Adrenal gland (tissue), 7 donors: ENCODE results near the genes UQCRFS1, ANKRD27 and NUDT19.

DNA sequence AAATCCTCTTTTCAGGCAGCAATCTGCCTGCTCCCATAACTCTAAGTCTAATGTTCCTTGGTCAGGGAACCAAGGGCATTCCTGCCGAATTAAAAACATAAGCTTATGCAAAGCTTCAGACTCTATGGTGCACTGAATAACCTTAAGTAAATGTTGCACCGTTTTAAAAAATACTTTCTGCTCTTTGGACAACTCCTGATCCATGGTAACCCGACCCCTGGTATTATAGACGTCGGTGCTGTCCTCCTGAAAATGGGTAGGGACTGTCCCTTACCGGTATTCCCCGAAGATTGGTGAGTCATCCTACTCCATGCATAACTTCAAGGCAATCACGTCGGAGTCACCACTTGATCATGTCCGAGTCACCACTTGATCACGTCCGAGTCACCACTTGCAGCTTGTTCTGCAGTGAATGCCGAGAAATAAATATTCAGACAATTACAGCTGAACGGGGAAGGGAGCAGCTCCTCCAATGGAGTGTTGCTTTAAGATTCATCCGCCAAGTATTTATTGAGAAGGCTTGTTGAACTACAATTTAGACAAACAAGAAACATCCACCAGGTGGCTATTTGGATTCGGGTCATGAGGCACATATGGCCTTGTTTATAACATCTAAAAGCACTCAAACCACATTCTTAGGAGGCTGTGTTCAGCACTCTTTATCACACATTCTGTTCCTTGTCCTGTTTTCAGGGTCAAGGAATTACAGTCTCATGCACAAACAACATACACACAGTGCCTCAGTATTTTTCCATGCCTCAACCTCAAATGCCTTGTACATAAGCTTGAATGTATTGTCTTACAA, 43.0 kb downstream of the ZNF726 start:
- PRO-cap, 3 experiments = no peak in any of the 3 experiments
- RAMPAGE, long total RNA, 4 experiments = no peak in any of the 4 experiments
- RRBS = no CpG with 5 or more reads among the region's 16 CpGs

DNA sequence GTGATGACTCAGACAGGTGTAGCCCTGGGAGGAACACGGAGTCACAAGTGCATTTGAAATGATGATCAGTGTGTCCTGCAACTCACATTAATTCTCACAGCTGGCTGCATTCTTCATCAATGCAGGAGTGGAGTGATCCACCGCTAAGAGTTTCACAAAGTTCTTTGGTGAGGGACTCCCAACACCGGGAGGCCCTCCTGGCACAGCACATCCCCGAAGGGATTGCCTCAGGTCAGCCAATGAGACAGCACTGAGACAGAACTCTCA, 82.7 kb upstream of the ZNF254 start:
- PRO-cap, 3 experiments = peak in 3 of 3 experiments; most common minus-strand start position 148 of the sequence (in 2)
- RAMPAGE, long total RNA, 4 experiments = no peak in any of the 4 experiments
- RRBS = no CpG with 5 or more reads among the region's 4 CpGs

DNA sequence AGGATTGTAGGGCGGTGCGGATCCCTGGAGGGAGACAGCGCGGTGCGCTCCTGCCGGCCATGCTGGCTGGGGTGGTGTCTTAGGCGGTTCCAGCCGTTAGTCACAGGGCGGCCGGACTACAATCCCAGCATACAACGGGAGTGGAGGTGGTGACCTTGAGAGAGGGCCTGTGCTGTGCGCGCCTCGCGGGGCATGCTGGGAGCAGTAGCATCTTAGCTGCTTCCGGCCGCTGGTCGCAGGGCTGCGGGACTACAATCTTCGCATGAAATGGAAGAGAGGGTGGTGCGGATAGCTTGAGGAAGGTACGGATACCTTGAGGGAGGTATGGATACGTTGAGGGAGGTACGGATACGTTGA, 1419.2 kb downstream of the UQCRFS1 start:
- PRO-cap, 3 experiments = peak in 3 of 3 experiments; most common plus-strand start position 219 of the sequence (in 2); most common minus-strand start position 91 of the sequence (in 1)
- RAMPAGE, long total RNA, 4 experiments = start-site peak on the plus strand in 3 of 4 experiments, centred at positions 195 to 213 of the sequence, 24 to 54 reads per replicate; start-site peak on the minus strand in 1 of 4 experiments, centred at position 71 of the sequence, 56 reads per replicate
- RRBS = 4% methylated on average over 7 of the region's 25 CpGs

DNA sequence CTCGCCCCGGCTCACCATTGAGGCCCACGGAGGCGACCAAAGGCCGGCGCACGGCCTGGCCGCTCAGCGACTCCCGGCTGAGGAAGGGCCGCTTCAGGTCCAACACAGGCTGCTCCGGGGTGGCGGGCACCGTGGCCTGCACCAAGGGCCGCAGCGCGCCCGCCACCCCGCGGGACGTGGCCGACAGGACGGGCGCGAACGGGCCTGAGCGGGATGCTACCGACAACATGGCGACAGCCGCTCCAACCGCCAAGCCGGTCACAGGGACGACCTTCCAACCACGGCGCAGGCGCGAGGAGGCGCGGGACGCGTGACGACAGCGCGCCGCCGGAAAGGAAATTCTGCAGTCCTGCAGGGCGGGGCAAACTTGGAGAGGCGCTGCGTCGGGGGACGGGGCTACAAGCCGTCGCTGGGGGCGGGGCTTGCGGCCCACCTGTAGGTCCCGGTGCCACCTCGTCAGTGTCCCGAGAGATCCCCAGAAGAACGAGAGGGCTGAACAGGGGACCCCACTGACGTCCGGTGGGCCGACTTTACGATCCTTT, at the start of gene UQCRFS1:
Gene UQCRFS1, minus strand, starts transcription at position 262 of the 542 bp plus-strand sequence.
- PRO-cap, 3 experiments = peak in 3 of 3 experiments; most common plus-strand start position 346 of the sequence (in 2); most common minus-strand start position 253 of the sequence (in 1)
- RAMPAGE, long total RNA, 4 experiments = start-site peak on the plus strand in 1 of 4 experiments, centred at position 337 of the sequence, 6 reads per replicate; start-site peak on the minus strand in 1 of 4 experiments, centred at position 149 of the sequence, 14 reads per replicate
- RRBS = 1% methylated on average over 26 of the region's 63 CpGs

DNA sequence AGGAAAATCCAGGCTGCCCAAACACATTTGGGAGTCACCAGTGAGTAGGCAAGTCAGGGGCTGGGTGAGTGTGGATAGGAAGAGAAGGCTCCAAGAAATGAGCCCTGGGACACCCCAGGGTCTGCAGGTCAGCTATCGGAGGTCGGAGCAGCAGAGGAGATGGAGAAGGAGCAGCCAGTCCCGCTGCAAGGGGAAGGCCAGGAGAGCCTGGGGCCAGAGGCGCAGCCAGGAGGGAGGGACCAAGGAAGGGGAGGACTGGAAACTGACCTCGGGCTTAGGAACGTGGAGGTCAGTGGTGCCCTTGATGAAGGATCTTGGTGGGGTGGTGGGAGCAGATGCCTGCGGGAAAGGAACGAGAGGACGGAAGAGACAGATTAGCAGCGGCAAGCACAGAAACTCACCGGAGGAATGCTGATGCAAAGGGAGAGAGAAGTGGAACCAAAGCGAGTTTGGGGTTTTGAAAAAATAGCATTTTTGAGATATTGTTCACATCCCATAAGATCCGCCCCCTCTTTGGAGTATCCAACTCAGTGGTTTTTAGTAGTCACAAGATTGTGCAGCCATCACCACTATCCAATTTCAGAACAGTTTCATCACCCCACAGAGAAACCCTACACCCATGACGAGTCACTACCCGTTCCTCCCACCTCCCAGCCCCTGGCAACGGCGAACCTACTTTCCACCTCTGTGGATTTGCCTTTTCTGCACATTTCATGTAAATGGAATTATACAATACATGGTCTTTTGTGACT, 22.1 kb downstream of the PLEKHF1 start:
- PRO-cap, 3 experiments = no peak in any of the 3 experiments
- RAMPAGE, long total RNA, 4 experiments = no peak in any of the 4 experiments
- RRBS = no CpG with 5 or more reads among the region's 17 CpGs

GRCh38 chr19:29812340-29813003, 681 bp downstream of the CCNE1 start:
- PRO-cap, 3 experiments = no peak in any of the 3 experiments
- RAMPAGE, long total RNA, 4 experiments = no peak in any of the 4 experiments
- RRBS = 2% methylated on average over 35 of the region's 65 CpGs

- PRO-cap, 3 experiments = no peak in any of the 3 experiments
- RAMPAGE, long total RNA, 4 experiments = no peak in any of the 4 experiments
- RRBS = 3% methylated on average over 25 of the region's 37 CpGs
Observed at GRCh38 chr19:29873492-29873799, 61.7 kb downstream of the CCNE1 start.

DNA sequence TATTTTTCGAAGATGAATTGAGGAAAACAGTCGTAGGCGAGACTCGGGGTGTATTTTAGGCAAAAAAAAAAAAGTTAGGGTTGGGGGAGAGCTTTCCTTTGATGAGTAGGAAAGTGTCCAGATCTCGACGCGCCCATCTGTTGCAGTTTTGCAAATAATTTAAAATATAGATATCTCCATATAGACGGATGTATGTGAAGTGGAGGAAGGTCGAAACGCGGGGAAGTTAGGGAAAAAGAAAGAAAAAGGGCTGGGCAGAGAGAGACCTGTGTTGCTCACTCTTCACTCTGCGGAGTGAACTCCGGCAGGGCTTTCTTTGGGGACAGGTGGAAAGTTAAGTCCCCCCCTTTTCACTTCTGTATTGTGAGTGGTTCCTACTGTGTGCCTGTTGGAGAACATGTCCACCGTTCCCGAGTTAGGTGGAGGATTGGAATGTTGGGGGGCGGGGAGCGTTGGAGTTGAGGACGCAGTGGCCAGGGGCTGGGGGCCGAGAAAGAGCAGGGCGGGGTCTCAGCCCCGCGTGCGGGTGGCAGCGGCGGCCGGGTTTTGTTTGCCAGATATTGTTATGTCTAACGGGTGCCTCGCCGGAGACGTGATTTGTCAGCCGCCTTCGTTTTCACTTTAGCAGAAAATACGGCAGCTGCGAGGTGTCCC, 145.1 kb upstream of the ZNF536 start:
- PRO-cap, 3 experiments = peak in 3 of 3 experiments; most common plus-strand start position 435 of the sequence (in 3); most common minus-strand start position 296 of the sequence (in 3)
- RAMPAGE, long total RNA, 4 experiments = no peak in any of the 4 experiments
- RRBS = 2% methylated on average over 8 of the region's 34 CpGs

DNA sequence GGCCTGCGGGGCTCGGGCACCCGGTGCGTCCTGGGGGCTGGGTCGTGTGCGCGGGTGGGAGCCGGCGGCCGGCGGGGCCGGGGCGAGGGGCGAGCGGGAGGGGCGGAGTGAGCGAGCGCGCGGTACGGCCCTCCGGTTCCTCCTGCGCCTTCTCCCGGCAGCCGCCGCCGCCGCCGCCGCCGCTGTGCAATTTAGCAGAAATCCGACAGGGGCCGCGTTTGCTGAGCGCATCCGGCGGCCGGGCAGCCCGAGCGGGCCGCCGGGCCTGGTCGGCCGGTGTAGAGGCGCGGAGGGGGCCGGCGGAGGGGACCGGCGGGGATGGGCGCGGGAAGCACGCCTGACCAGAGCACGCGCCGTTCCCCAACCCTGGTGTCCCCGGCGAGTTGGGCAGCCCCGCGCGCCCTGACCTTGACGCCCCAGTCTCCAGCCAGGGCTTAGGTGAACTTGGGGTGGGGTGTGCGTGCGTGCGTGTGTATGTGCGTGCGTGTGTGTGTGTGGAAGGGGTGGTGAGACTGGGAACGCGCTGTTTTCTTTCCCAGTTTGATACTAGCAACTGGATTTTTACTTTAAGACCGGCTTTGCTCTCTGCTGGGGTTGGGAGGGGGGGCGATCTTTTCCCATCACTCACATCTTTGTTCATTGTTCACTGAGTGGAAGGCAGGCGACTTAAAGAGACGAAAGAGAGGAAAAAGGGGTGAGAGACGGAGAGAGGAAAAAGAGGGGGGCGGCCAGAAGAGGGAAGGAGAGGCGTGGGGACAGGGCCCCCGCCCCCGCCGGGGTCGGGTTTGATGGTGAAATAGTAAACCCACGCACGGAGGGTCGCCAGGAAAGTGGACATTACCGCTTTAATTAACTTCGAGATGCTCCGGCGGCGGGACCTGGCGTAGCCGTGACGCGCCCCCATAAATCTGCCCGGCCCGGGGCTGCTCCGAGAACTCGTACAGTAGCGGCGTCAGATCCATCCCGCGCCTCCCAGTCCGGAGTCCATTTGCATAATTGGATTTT, 144.3 kb upstream of the ZNF536 start:
- PRO-cap, 3 experiments = peak in 3 of 3 experiments; most common plus-strand start position 931 of the sequence (in 2); most common minus-strand start position 144 of the sequence (in 1)
- RAMPAGE, long total RNA, 4 experiments = no peak in any of the 4 experiments
- RRBS = 2% methylated on average over 60 of the region's 101 CpGs

GRCh38 chr19:30718892-30719247, 346.7 kb downstream of the ZNF536 start:
- PRO-cap, 3 experiments = peak in 1 of 3 experiments; most common plus-strand start chr19:30718983 (in 1)
- RAMPAGE, long total RNA, 4 experiments = no peak in any of the 4 experiments
- RRBS = no CpG with 5 or more reads among the region's 2 CpGs

DNA sequence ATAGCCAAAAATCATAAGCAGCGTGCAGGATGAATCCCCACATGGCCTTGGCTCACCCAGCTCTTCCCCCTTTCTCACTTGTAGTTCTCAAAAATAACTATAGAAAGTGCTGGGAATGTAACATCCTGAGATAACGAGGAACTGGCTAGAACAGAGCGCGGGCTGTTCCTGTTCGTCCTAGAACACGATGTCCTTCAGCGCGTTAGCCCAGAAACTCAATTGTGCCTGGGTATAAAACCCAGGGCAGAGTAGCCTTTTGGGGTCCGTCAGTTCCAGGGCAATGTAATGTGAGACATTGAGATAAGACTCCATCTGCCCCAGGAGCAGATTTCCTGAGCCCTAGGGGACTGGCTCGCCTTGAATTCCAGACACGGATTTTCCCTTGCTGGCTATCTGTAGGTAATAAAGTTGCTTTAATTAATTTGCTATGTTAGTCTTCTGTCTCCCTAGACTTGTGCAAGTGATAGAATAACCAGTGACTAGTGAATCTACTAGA, 326.1 kb downstream of the TSHZ3 start:
- PRO-cap, 3 experiments = peak in 1 of 3 experiments; most common plus-strand start position 128 of the sequence (in 1)
- RAMPAGE, long total RNA, 4 experiments = no peak in any of the 4 experiments
- RRBS = no CpG with 5 or more reads among the region's 11 CpGs

DNA sequence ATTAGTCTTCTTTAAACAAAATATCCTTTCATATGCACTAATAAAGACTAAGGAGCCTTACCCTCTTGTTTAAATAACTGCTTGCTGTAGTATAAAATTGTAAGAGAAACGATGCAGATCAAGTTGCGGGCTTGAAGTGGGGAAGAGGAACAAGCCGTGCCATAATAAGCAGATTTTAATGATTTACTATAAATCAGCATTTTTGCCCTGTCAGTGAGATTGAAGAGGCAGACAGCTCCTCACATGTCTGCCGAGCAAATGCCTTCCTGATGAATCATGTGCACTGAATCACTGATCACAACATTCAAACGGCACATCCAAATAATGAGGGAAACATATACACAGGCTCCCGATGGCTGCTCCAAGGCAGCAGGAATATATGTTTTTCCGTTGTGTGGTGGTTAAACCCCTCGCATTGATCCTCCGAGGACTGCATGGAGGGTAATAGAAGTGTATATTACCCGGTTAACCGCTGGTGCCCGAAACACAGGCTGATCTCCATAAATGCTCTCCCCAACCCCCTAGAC, 282.8 kb downstream of the TSHZ3 start:
- PRO-cap, 3 experiments = peak in 1 of 3 experiments; most common plus-strand start position 314 of the sequence (in 1)
- RAMPAGE, long total RNA, 4 experiments = no peak in any of the 4 experiments
- RRBS = no CpG with 5 or more reads among the region's 12 CpGs

DNA sequence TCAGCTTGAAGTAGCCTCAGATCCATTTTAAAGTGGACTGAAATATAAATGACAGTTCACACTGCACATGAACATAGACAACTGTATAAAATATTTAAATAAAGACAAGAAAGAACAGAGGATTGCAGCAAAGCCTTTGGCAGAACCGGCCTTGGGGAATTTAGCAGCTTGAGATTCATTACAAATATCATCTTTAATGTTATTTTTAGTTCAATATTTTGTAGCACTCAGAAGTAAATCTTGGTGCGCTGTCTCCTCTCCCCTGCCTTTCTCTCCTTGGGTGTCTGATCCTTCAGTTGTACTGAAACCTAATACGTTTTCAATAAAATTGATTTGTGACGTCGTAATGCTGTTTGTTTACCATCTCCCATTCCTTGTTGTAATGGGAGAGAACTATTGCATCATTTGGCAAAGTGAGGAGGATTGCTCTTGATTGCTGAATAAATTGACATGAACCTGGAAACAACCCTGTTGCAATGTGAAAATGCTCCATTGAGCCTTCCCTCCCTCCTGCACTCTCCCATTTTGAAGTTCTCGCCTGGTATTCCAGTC, 43.2 kb upstream of the TSHZ3 start:
- PRO-cap, 3 experiments = no peak in any of the 3 experiments
- RAMPAGE, long total RNA, 4 experiments = no peak in any of the 4 experiments
- RRBS = no CpG with 5 or more reads among the region's 6 CpGs

- PRO-cap, 3 experiments = no peak in any of the 3 experiments
- RAMPAGE, long total RNA, 4 experiments = no peak in any of the 4 experiments
- RRBS = no CpG with 5 or more reads among the region's 8 CpGs
Observed at GRCh38 chr19:32372640-32373466, 27.4 kb downstream of the ZNF507 start.

- PRO-cap, 3 experiments = no peak in any of the 3 experiments
- RAMPAGE, long total RNA, 4 experiments = no peak in any of the 4 experiments
- RRBS = no CpG with 5 or more reads among the region's 6 CpGs
Observed at GRCh38 chr19:32649904-32650157, 25.1 kb downstream of the ANKRD27 start.

- PRO-cap, 3 experiments = no peak in any of the 3 experiments
- RAMPAGE, long total RNA, 4 experiments = no peak in any of the 4 experiments
- RRBS = no CpG with 5 or more reads among the region's 6 CpGs
Observed at GRCh38 chr19:32666054-32666432, 8.9 kb downstream of the ANKRD27 start.

DNA sequence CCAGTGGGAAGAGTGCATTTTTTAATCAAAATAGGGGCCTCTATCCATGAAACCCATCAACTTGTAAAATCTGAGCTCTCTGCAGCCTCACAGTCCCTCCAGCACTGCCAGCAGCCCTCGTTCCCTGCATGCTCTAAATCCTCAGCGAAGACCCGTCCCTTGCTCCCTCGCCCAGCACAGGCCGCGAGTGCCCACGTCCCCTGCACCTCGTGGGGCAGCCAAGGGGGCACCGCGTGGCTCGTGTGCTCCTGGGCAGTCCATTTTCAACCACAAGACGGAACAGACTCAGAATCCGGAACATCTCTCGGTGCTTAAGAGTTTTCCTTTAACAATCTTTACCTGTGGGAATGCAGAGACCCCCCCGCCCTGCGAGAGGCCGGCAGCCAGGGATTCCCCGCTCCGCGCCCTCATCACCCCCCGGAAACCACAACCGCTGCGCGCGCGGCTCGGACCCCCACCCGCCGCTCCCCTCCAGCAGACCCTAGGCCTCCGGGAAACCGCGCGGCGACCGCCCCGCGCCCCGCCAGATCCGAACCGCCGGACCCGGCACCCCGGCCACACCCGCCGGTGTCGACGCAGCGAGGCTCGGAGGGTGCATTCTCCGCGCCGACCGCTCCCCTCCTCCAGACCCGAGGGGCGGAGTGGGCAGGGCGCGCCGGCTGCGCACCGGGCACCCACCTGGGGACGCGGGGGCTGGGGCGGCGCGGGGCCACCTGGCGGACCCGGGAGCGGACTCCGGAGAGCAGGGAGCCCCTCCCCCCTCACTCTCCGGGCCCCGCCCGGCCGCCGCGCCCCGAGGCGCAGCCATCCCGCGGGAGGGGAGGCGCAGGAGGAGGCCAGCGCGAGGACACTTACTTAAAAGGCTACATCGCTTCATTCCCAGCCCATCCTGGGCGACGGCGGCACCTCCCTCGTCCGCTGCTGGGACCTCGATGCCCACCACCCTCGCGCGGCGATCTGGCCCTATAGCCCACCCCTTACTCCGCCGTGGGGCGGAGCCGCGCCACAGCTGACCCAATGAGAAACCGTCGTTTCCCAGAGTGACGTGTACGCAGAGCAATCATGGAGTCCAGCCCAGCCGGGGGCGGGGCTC, at the start of gene ANKRD27:
Gene ANKRD27, minus strand, starts transcription at position 965 of the 1,093 bp plus-strand sequence.
- PRO-cap, 3 experiments = peak in 3 of 3 experiments; most common plus-strand start position 626 of the sequence (in 2); most common minus-strand start position 984 of the sequence (in 2)
- RAMPAGE, long total RNA, 4 experiments = start-site peak on the minus strand in 4 of 4 experiments, centred at positions 950 to 959 of the sequence, 67 to 523 reads per replicate
- RRBS = 1% methylated on average over 47 of the region's 104 CpGs

- PRO-cap, 3 experiments = peak in 3 of 3 experiments; most common plus-strand start chr19:32691924 (in 3); most common minus-strand start chr19:32692284 (in 3)
- RAMPAGE, long total RNA, 4 experiments = no peak in any of the 4 experiments
- RRBS = 4% methylated on average over 34 of the region's 123 CpGs
Observed at GRCh38 chr19:32691494-32692896, at the start of gene NUDT19. Gene NUDT19, plus strand, starts transcription at chr19:32691821.

DNA sequence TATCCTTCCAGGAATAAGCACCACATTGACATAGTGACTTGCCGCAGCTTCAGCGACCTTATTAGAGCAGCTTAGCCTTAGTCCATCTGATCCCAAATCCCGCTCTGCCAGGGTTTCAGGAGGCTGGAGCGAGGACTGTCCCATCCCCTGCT, 25.8 kb downstream of the RHPN2 start:
- PRO-cap, 3 experiments = no peak in any of the 3 experiments
- RAMPAGE, long total RNA, 4 experiments = no peak in any of the 4 experiments
- RRBS = no CpG with 5 or more reads among the region's 4 CpGs

DNA sequence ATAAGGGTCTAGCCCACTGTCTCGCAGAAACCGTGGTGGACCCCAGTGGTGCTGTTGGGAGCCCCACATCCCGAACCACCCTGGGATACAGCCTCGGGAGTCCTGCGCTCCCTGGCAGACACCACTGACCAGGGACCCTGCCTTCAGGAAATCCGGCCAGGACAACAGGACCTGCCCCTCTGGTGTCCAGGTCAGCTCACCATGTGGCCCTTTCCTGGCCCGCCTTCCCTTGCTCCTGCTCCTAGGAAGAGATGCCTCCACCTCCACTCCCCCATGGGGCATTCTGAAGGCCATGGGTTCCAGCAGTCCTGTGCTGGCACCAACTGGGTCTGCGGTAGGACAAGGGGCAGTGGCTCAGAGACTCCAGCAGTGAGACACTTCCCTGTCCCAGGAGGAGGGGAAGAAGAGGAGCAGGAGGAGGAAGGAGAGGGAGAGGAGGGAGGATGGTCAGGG, 22.5 kb upstream of the SLC7A10 start:
- PRO-cap, 3 experiments = no peak in any of the 3 experiments
- RAMPAGE, long total RNA, 4 experiments = no peak in any of the 4 experiments
- RRBS = no CpG with 5 or more reads among the region's 8 CpGs